Epithelial cell of alveolus of lung (primary cell): ENCODE results near the genes COA4 and P4HA3.

DNA sequence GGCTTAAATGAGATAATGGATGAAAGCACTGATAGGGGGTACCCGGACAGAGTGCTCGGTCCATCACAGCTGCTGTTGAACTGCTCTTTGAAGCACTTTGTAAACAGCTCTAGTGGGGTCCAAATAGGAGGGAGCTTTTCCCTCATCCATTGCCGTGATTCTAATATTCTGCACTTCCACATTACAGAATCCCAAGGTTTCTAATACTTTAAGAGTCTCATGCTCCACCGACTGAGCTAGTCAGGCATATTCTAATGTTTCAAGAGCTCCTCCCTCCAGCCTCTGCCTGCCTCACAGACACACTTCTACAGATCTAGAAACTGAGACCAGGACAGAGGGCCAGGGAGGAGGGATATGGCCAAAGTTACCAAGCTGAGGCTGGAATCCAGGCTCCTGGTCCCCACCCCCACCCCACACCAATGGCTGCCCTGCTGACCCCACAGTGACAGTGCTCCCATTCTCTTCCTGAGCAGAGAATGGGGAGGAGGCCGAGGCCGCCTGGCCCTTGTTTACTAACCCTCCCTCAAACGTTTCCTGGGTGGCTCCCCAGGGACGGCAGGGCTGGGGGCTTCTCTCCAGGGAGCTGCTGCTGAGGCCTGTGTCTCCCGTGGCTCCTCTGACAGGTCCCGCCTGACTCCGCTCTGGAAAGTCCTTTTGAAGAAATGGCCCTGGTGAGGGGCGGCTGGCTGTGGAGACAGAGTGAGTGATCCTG, 2.2 kb downstream of the PLEKHB1 start:
- RAMPAGE, long total RNA: no peak
- RRBS: 60% methylated on average over 1 of the region's 12 CpGs

DNA sequence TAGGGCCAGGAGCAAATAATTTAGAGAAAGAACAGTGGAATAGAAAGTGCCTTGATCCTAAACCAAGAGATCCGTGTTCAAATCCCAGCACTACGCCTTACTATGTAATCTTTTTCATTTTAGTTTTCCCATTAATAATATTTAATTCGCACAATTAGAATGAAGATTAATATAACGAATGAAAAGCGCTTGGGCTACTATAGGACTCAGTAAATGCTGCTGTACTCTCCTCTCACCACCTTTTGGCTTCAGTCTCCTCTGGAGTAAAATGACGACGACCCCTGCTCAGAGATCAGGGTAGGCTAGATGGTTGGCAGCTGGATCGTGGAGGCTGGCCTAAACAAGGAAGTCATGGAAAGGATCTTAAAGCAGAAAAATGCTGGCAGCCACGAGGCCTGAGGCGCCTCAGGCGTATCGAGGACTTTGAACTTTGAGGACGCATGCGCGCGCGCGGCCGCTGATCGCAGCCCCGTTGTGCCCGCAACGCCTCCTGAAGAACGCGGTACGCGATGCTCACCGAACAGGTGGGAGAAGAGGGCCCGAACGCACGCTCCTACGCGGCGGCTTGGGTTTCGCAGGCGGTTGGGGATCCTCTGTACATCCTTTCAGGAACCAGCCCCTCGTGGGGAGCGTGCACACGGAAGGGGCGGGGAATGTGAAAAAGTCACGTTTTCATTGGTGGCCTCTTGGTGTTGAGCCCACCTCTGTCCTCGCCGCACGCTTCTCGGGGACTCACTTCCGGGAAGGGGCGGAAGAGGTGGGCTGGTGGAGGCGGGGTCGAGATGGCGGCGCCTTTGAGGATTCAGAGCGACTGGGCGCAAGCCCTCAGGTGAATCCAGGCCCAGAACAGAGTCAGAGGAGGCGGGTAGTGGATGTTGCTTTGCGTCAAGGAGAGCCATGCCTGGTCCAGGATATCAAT, at the start of gene COA4:
Gene COA4, minus strand, starts transcription at position 607 of the 919 bp plus-strand sequence.
- RAMPAGE, long total RNA: start-site peak on the minus strand centred at position 616 of the sequence, 73 bp wide, 959 and 802 reads in 2 replicates; start-site peak on the plus strand centred at position 764 of the sequence, 15 bp wide, 119 and 73 reads in 2 replicates
- RRBS: no CpG with 5 or more reads among the region's 55 CpGs

GRCh38 chr11:73969948-73970521, 12.6 kb downstream of the UCP2 start:
- RAMPAGE, long total RNA: no peak
- RRBS: no CpG with 5 or more reads among the region's 8 CpGs

DNA sequence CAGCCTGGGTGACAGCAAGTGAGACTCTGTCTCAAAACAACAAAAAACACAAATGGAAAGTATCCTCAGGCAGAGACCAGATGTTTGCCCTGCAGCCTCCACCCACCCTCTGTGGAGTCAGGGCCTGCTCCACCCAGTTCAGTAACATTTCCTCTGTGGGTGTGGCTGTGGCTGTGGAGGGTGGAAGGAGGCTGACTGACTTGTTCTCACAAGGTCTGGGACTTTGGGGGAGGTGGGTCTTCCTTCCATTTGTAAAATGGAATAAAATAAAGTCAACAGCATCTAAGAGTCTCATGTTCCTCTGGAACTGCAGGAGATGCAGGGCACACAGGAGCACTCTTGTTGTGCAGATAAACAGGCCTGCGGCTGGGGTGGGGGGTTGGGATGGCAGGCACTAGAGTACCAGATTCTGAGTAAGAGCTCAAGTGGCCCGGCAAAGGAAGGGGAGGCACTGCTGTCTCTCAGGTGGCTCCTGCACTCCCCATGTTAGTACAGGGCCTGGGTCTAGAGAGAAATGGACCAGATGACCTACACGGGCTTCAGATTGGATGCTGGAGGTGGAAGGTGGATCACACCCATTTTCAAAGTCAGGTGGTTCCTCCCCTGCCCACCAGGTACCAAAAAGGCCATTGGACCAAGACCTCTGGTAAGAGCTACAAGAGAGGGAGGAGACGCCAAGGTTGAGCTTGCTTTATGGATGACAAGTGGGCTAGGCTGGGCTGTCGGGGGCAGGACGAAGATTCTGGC, 8.5 kb downstream of the UCP2 start:
- RAMPAGE, long total RNA: no peak
- RRBS: no CpG with 5 or more reads among the region's 6 CpGs

DNA sequence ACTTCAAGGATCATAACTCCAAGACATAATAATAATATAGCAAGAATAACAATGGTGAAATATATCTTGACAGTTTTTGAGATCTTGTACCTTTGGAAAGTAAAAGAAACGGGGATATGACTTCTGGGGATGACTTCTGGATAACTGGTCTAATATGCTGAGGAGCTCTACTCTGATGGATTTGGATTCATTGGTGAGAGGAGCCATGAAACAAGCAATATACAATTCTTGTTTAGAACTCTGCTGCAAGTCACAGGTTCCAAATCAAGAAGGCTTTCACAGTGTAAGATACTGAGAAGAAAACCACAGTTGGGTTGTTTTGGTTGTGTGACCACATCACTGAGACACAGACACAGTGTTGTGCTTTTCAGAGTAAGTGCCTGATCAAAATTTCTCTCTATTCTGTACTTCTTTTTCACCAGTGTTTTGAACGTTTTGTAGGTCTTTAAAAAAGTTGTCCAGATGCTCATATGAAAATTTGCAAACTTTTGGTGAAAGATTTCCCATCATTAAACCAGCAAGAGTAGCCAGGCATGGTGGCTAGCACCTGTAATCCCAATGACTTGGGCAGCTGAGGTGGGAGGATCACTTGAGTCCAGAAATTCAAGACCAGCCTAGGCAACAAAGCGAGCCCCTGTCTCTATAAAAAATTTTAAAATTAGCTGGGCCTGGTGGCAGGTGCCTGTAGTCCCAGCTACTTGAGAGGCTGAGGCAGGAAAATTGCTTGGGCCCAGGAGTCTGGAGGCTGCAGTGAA, 13.0 kb downstream of the UCP3 start:
- RAMPAGE, long total RNA: no peak
- RRBS: no CpG with 5 or more reads among the region's 3 CpGs

GRCh38 chr11:74288048-74288582, 23.3 kb downstream of the P4HA3 start:
- RAMPAGE, long total RNA: no peak
- RRBS: no CpG with 5 or more reads among the region's 1 CpG

GRCh38 chr11:74311333-74311858, at the start of gene P4HA3:
P4HA3 (minus strand) TSS chr11:74311640.
- RAMPAGE, long total RNA: no peak
- RRBS: no CpG with 5 or more reads among the region's 58 CpGs

DNA sequence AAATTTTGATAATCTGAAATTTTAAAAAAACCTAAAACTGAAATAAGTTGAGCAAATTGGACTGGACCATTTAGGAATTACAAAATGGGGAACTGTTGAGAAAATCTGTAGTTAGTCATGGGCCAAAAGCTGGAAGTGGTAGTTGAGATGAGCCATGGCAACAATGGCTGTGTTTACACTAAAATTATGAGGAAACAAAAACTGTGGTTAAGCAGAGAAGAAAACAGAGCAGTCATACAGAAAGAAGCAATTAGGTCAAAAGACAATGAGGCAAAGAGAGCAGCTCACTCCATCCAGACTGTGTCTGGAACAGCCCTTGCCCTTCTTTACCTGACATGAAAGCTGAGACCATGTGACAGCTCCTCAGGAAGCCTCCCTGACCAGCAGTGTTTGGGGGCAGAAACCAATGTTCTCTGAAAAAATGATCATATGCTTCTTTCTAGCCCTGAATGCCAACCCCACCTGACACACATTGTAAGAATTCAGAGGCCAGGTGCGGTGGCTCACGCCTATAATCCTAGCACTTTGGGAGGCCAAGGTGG, 11.2 kb upstream of the POLD3 start:
- RAMPAGE, long total RNA: no peak
- RRBS: no CpG with 5 or more reads among the region's 2 CpGs

- RAMPAGE, long total RNA: no peak
- RRBS: no CpG with 5 or more reads among the region's 1 CpG
Measured at GRCh38 chr11:74750156-74750297, 1.4 kb downstream of the RNF169 start.

DNA sequence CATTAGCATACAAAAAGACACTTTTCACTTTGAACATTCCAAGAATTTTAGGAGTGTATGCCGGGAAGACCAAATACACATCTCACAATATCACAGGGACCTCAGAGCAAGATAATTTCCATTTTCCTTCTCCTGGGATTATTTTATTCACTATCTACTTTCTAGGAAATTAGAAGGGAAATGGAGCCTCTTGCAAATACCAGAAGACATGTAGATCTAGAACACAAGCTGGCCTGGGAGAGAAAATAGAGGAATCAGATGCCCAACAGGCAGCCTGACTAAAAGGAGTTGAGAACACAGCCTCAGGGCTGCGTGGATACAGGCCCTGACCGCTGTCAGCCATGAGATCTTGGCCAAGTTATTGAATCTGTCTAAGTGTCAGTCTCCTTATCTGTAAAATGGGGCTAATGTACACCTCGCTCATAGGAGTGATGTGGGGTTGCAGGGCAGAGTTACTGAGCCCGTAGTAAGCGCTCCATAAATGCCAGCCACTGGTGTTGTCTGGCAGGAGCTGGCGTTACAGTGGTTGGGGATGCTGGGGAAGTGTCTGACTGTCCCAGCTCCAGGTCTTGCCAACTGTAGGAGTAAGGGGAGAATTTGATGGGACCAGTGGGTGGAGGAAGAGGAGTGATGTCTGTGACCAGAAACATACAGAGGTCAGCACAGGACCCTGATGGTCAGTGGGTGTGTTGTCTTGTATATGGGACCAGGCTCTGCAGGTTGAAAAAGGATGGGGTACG, 38.4 kb upstream of the TPBGL start:
- RAMPAGE, long total RNA: no peak
- RRBS: no CpG with 5 or more reads among the region's 8 CpGs

GRCh38 chr11:75346722-75347310, 4.6 kb downstream of the ARRB1 start:
- RAMPAGE, long total RNA: no peak
- RRBS: no CpG with 5 or more reads among the region's 10 CpGs

GRCh38 chr11:75380677-75380943, 18.7 kb upstream of the RPS3 start:
- RAMPAGE, long total RNA: no peak
- RRBS: no CpG with 5 or more reads among the region's 4 CpGs

DNA sequence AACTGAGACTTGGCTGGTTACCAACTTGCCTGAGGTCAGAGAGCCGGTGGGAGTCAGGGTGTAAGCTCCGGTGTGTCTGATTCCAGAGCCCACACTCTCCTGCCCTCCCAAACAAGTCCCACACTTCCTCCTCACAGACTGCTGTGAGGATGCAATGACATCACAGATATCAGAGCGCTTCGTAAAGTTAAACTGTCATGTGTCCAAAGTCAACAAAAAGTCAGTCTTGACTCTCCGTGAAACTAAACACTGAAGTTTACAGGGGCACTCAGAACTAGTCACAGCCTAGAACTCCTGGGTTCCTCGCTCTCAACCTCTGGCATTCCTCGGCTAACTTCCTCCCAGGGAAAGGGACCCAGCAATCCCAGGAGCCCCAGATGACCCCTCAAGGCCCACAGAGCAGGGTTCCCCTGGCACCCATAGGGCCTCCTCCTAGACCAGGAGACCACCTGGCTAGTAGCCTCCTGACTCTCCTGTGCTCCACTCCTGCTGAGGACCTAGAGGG, 12.3 kb downstream of the GDPD5 start:
- RAMPAGE, long total RNA: no peak
- RRBS: no CpG with 5 or more reads among the region's 7 CpGs

- RAMPAGE, long total RNA: no peak
- RRBS: no CpG with 5 or more reads among the region's 7 CpGs
Measured at GRCh38 chr11:75559066-75559908, 2.8 kb upstream of the SERPINH1 start.

GRCh38 chr11:75563663-75564614, 1.9 kb downstream of the SERPINH1 start:
- RAMPAGE, long total RNA: no peak
- RRBS: no CpG with 5 or more reads among the region's 11 CpGs

DNA sequence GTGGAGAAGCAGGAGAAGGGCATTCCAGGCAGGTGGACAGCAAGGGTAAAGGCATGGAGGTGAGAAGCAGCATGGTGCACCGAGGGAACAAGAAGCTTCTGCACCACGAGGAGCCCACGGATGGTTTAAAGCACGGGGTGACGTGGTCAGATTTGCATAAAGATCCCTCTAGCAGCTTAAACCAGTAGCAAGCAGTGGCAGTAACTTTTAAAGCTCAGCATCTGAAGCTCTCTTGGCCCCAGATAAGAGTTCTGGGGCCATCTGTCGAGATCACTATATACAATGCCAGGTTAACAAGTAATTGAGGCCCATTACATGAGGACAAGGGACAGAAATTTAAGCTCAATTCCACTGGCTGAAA, 36.9 kb downstream of the SERPINH1 start:
- RAMPAGE, long total RNA: no peak
- RRBS: no CpG with 5 or more reads among the region's 6 CpGs

DNA sequence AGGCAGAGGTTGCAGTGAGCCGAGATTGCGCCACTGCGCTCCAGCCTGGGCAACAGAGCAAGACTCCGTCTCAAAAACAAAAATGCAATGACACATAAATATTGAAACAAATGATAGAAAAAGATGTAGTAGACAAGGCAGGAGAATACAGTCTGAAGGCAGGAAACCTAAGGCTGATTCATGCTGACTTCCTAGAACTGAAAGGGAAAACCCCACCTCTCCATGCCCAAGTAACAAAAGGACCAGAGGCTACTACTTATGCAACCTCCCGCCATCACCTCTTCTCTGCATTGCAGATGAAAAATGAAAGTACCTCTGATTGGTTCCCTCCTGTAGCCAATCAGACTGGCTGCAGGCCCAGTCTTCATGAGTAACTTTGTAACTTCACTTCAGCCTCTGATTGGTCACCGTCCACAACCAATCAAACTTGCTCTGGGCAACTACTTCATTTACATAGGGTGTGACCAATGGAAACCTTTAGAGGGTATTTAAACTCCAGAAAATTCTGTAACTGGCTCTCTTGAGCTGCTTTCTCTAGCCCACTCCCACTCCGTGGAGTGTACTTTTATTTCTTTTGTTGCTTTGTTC, 5.1 kb upstream of the MAP6 start:
- RAMPAGE, long total RNA: no peak
- RRBS: no CpG with 5 or more reads among the region's 7 CpGs

- RAMPAGE, long total RNA: no peak
- RRBS: no CpG with 5 or more reads among the region's 2 CpGs
Measured at GRCh38 chr11:75810735-75811016, 4.3 kb upstream of the UVRAG start.

DNA sequence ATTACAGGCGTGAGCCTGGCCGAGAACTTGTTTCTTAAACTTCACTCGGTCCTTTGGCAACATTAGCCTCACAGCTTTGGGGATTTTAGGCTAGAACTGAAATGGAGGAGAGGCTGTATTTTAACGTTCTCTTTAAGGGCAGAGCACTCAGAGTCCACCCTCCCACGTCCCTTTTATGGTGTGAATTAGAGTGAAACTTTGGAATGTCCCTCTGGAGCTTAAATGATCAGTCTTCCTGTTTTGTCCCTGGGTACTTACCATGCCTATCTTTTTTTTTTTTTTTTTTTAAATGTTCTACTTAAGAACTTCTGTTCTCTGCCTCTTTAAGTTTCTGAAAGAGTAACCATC, 11.4 kb downstream of the UVRAG start:
- RAMPAGE, long total RNA: no peak
- RRBS: no CpG with 5 or more reads among the region's 5 CpGs

GRCh38 chr11:75979132-75979939, 164.3 kb downstream of the UVRAG start:
- RAMPAGE, long total RNA: no peak
- RRBS: no CpG with 5 or more reads among the region's 24 CpGs